Diencephalon (tissue), 2 donors: ENCODE results near the genes EPB41L4A, REEP5 and DCP2.

DNA sequence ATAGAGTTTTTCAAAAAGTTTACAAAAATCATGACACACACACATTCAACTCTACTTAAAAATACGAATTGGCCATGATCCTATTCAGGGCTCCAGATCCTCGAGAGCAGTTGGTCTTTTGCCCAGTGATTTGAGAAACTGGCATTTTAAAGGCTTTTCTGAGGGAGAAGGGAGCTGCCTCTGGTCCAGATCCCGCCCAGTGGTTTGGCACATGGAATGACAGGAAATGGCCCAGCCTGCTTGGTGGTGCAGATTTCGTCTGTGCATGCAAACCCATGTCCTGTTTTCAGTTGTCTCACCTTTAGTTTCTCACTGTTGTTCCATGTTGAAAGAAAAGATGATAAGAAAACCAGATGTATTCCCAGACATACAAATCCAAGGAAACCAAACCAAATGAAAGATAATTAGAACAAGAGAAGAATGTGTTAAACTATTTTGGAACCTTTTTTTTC, 3.7 kb downstream of the CAMK4 start:
- RAMPAGE, long total RNA, result no peak

DNA sequence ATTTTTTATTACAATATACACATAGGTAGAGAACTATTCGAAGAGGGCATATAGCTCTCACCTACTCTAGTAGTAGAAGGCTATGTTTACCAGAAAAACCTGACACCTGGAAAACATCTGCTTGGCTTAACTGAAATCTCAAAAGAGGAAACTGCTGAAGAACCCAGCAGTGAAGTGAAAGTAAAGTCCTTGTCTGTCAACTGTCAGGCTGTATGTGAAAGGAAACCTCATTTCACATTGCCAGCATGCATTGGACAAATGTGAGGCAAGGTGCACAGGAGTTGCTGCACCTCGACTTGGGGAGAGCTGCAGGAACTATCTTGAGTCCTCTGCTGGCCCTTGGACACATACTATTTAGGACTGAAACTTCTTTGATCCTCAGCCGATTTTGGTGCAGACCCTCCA, 53.4 kb downstream of the NREP start:
- RAMPAGE, long total RNA, result no peak

GRCh38 chr5:111756018-111756462, 954 bp downstream of the NREP start:
- RAMPAGE, long total RNA, result no peak

GRCh38 chr5:112109112-112109828, 309.8 kb downstream of the EPB41L4A start:
- RAMPAGE, long total RNA, result no peak

DNA sequence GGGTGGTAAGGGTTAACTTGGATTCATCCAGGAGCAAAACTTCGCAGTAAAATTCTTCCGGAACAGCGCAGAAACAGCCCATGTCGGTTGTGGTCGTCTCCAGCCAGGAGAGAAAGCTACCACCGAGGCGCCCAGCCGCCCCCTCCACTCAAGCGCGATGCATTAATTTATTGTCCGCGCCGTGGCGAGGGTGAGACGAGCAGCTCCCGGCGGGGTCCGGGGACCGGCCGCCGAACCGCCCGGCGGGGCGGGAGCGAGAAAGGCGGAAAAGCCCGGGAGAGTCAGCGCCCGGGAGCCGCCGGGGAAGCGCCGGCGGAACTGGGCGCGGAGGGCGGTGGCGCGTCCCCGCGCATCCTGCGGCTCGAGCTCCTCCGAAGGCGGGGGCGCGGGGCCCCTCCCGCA, at the start of gene EPB41L4A:
Gene EPB41L4A, minus strand, starts transcription at position 320 of the 402 bp plus-strand sequence.
- RAMPAGE, long total RNA, result no peak

DNA sequence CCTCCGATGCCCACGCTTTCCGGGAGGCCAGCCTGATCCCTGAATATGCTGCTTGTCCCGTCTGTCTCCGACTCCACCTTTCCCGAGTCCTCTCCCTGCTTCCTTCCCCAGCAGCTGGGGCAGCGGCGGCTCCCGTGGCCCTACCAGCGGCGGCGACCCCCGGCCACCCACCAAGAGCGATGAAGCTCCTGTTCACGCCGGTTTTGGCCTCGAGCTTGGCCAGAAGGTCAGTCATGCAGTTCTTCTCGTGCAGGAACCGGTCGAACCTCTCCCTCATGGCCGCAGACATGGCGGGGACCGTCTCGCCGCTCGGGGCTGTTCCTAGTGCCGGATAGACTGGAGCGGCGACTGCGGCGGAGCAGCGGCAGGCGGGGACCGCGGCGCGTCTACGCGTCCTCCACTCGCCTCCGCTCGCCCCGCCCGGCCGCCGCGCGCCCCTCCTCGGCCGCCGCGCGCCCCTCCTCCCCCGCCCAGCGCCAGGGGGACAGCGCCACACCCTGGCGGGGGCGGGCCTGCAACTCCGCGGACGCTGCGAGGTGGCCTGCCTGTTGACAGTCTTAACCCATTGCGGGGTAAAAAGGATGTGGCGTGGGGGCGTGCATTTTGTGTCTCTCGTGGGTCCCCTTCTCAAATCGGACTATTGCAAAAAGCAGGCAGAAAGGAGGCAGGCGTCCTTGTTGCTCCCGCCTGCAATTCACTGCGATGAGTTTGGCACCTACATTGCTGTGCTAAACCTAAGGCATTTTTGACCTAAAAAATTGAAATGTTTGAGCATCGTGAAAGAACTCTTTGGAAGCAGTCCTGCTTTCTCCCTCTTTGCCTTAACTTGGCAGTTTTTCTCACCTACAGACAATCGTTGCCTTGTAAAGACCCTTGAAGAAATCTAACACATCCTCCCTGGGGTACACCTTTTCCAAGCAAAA, at the start of gene REEP5:
Gene REEP5, minus strand, starts transcription at position 326 of the 923 bp plus-strand sequence.
- RAMPAGE, long total RNA, result start-site peak on the minus strand centred at position 368 of the sequence, 123 bp wide, 936 and 2,517 reads in 2 replicates

DNA sequence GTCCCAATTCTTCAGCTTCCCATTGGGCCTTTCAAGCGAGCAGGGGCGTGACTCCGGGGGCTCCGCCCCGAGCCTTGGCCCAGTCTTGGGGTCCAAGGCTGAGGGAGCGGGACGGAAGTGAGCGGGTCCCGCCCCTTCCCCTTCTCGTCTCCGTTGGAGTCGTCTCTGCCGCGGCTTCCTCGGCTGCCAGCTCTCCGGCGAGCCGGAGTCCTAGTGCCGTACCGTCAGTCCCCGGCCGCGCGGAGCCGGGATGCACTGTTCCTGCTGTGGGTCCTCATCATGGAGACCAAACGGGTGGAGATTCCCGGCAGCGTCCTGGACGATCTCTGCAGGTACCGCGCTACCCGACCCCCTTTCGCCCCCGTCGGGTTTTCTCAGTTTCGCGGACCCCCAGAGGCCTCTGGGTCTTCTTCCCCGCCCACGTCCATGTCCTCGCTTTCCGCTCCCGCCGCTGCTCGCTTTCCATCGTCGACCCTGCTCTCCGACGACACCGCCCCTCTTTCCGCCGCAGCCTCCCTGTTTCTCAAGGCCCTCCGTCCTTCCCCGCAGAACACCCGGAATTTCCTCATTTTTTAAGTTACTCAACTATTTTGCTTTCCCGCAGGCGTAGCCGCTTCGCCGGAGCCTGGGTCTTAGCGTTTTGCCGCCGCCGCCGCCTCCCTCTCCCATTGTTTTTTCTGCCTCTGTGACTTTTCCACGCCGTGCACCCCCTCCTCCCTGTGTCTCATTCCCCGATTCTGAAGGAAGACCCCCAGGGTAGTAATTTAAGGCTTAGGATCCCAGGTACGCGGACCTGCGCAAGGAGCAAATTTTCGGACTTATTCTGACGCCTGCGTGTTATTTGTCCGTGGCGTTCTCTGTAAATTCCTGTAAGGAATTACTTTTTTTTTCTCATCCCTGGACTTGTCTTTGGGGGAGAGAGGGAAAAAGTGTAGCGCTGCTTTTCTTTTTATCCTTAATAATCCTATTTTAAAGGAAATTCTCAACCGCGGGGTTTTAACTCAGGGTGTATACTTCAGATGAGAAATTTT, at the start of gene DCP2:
Gene DCP2, plus strand, starts transcription at position 144 of the 1,031 bp plus-strand sequence.
- RAMPAGE, long total RNA, result start-site peak on the plus strand centred at position 142 of the sequence, 82 bp wide, 546 and 452 reads in 2 replicates

DNA sequence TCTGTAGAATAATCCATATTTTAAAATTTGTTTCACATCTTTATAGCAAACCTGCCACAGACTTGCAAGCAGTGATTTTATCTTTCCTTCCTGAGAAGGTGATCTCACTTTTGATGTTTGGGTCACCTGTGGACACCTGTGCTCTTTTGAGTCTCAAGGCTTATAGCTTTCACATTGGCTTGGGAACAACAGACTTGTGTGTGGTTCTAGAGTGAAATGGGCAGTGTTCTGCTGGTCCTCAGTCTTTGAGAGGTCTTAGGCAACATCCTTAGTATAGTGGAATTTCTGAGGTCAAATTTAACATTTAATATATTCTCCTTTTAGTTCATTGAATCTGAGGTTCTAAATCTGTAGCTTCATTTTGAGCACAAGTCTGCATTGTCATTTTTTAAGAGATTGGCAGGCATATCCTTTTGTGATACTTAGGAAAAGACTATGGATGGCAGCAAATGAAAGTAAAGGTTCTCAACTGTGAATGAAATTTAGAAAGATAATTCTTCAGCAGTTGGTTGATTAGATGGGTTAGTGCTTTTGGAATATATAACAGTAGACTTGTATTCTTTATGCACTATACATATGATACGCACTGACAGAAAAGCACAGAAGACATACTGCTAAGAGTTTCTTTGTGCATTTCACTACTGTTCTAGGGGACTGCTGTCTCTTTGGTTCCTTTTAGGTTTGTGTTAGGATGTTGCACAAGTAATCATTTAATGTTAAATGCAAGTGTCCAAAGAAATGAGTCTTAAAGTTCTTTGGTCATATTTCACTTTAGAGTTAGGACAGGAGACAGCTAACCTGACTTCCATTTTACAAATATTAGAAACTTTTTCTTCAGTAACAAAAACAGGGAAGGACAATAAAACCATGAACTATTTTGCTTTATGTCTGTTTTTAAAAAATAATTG, 42.4 kb downstream of the DCP2 start:
- RAMPAGE, long total RNA, result no peak

DNA sequence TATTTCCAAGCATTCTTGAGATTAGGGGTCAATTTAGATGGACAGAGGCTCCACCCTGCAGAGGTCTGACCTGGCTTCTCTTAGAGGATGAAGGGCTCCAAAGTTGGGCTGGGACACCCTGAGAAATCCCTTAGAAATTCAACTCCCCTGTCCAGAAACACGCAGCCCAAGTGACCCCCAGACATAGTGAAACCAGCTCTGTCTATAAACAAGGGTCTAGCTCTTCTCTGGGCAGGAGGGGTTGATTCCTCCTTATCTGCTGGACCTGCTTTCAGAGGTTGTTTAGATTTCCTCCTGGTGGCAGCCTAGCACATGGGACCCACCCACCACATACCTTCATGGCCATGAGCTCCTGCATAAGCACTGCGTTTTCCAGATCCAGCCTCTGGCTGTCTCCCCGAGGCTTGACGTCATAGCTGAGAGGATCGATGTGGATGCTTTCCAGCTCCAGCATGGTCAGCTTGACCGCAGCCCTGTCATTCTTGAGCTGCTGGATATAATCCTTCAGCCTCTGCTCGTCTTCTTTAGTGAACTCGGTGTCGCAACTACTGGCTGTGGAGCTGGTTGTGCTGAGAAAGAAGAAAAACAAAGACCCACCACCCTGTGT, 76.9 kb downstream of the DCP2 start:
- RAMPAGE, long total RNA, result no peak

DNA sequence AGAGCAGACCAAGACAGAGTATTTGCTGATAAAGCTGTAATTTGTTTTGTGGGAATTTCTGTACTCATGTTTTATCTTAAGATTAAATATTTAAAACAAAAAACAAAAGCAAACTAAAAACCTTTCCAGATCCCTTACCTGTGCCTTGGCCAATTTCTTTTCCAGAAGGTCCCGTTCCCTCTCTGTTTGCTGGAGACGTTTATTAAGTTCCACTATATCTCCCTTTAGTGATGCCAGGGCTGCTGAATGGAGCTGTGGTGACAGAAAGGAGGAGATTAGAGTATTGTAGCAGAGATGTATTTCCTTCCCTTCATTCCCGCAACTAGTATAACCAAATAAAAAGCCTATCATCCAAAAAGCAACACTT, 174.6 kb downstream of the DCP2 start:
- RAMPAGE, long total RNA, result no peak

DNA sequence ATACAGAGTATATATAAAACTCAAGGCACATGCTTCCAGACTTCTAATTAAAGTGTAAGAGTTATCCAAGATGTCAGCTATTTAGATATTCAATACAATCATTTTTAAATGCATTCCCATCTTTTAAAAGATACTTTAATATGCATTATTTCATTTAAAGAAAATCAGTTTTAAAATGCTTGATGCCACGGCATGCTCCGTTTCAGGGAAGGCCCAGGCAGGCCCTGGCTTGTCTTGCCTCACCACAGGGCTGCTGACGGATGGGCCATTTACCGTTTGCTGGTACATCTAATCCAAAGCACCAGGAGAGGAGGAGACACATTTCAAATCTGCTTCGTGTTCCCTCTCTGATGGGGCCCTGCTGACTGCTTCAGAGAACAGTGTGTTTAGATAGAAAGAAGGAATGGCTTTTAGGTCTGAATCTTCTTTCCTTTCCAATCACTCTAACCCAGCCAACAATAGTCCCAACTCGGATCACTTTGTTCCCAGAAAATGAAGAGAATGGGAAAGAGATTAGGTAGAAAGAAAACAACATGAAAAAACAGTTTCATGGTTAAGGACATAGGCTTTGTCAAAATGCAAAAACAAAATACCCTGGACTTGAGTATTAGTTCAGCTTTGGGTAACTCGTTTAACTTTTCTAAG, 185.2 kb downstream of the DCP2 start:
- RAMPAGE, long total RNA, result no peak

- RAMPAGE, long total RNA, result no peak
Measured at GRCh38 chr5:113329918-113330508, 104.8 kb downstream of the TSSK1B start.

DNA sequence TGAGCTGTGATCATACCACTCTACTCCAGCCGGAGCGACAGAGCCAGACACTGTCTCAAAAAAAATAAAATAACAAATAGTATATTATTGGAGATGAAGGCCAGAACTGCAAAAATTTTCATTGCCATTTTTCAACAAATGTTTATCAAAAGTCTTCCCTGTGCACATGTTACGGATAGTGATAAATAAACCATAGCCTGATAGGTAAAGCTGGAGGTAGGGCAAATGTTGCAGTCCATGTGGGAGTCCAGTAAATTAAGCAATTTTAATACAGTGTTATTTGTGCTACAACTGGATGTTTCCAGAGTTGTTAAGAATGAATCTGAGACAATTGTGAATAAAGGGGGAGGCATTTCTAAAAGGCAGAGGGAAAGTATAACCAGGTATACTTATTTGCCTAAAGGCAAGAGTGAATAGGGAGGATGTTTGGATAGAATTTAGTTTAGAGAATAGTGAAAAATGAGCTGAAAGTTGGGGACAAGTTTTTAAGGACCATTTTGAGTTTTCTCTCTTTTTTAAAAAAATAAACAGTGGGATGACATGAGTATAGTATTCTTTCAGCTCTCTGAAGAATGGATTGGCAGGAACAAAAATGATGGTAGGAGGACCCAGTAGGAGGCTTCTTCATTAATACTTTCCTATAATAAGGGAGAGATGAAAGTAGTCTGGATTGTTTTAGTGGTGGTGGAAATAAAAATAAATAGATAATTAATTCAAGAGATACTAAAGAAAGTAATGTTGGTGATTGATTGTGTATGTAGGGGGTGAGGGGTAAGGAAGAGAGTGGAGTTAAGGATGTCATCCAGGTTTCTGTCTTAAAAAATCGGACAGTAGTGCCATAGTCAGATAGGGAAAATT, 44.5 kb downstream of the YTHDC2 start:
- RAMPAGE, long total RNA, result no peak

DNA sequence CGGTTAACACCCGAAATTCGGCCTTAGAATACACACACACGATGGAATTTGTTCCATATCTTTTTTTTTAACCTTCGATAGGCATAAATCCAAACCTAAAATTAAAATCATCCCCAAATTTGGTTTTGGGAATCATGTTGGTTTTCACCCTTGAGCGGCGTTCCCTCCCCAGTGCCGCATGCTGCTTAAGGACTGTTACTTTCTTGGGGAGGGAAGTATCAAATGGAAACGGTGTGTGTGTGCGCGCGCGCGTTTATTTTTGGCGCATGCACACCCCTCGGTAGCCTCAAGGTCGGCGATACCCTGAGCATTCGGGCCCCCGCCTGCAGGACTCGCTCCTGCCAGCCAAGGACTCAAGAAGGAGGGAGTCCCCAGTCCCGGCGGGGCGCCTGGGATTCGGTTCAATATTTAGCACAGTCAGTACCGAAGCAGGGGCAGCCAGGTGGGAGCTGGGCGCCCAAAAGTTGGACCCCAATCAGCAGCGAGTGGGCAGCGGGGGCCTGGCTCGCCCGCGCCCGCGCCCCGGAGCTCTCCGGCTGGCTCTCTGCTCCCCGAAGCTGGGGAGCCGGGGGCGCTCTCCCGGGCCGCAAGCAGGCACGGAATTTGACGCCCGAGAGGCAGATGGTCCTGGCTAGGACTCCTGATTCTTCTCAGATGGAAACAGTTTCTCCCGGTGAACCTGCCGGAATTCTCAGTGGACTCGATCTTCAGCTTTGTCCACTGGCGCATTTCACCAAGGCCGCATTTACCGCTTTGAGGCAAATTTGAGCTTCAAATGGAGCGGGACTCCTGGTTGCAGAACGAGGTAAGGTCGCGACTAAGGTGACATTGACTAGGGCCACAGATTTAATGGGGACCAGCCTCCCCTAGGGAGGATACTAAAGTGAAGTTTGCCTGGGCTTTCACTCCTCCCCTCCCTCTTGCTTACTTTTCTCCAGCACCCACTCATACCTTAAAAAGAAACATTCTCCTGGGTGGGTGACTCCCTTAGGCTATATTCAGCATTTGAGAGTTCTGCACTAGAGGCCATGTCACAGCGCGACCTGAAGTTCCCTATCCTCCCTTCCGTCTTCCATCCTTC, 305.8 kb upstream of the KCNN2 start:
- RAMPAGE, long total RNA, result no peak

GRCh38 chr5:114392962-114393357, 31.1 kb downstream of the KCNN2 start:
- RAMPAGE, long total RNA, result no peak

DNA sequence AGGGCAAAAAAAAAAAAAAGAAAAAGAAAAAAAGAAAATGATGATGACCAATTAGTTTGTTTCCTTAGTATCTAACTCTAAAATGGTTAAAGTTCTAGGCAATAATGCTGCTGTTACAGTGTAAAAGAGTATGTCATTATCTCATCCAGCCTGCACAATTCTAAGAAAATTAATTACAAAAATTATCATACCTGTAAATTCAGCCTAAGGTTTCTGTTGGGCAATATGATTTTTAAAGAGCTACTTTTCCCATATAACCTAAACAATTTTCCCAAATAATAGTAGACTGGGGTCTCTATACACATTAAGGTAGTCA, 23.5 kb downstream of the FEM1C start:
- RAMPAGE, long total RNA, result no peak

GRCh38 chr5:115543766-115544609, 587 bp downstream of the FEM1C start:
- RAMPAGE, long total RNA, result no peak

DNA sequence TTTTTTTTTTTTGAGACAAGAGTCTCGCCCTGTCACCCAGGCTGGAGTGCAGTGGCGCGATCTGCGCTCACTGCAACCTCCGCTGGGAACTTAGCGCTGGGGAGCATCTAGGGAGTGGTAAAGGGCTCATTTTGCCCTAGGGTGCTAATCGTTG, 346 bp upstream of the TMED7 start:
- RAMPAGE, long total RNA, result no peak

GRCh38 chr5:115647954-115648507, 22.2 kb upstream of the TMED7 start:
- RAMPAGE, long total RNA, result no peak

- RAMPAGE, long total RNA, result no peak
Measured at GRCh38 chr5:115831066-115831731, 10.2 kb downstream of the ATG12 start.